ENCODE measurements around a stretch of chr2.

DNA sequence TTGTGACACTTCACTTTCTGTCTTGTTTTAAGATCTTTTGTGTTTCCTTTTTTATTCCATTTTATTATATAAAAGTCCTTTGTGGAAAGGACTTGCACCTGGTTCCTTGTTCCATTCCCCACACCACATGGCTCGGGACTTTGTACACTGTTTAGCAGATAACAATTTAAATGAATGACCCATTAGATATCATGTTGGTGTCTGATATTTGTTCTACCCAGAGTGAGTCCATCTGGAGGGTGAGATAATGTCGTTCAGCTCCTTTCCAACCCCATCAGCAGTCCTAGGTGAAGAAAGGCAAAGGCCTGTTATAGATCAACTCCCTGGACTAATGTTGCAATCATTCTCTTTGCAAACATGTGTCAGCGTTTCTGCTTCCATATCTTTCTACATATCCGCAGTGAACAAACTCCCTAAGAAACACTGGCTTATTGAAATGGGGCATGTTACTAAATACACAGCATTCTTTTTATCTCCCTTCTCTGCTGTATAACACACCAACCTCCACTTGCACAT is 20.7 kb upstream of the AGFG1 start:
- PRO-cap, result no peak
- RAMPAGE, long total RNA, 4 experiments, result no peak in any of the 4 experiments

- PRO-cap, result no peak
- RAMPAGE, long total RNA, 4 experiments, result no peak in any of the 4 experiments
Measured at GRCh38 chr2:227479702-227480676, 8.0 kb downstream of the AGFG1 start.

DNA sequence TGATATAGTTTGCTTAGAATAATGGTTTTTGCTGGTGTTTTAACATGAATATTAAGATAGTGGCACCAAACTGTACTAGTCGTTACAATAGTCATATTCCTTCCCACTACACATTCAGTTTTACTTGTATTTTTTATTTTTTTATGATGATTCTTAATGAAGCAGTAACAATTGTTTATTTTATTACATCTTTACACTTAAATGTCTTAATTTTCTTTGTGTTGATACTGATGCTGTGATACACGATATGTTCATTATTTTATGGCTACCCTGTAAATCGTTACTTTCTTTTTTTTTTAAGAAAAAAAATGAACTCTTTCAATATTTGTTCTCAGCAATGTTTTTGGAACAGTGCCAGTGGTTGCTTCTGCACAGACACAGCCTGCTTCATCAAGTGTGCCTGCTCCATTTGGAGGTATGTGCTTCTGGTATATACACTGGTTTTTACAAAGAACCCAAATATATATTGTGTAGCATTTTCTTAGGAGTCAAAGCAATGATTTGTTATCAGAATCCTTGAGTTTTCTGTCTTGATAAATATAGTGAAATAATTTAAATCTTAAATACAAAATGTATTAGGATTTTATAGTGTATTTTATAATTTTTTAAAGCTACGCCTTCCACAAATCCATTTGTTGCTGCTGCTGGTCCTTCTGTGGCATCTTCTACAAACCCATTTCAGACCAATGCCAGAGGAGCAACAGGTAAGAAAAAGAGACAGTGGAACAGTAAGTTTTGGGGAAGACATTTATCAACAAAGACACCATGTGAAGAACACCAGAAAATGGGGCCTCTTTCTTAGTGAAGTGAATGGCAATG is 62.2 kb upstream of the SCYGR2 start:
- PRO-cap, result no peak
- RAMPAGE, long total RNA, 4 experiments, result no peak in any of the 4 experiments

GRCh38 chr2:227703049-227704031 is 14.5 kb downstream of the SLC19A3 start:
- PRO-cap, result no peak
- RAMPAGE, long total RNA, 4 experiments, result no peak in any of the 4 experiments

DNA sequence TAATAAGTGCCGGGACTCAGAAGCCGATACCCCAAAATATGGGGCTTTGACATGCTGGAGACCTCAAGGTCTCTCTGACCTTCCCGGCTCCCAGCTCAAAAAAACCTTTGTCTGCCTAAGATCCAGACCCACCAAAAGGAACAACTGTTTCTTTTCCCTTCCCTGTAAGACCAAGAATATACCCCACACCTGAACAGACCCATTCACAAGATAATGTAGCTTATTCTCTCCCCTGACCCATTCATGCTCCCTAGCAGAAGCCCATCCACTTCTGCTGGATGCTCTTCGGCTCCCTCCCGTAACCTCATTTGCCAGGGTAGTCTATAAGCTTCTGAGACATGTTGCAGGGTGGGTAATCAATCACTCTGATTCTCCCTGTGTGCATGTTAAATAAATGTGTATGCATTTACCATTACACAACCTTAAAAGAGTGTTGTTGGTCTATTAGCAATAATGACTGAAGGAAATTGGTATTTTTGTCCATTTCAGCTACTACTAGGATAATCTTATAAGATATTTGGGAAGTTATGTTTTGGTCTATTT is 1.4 kb downstream of the SLC19A3 start:
- PRO-cap, result no peak
- RAMPAGE, long total RNA, 4 experiments, result no peak in any of the 4 experiments

- PRO-cap, result no peak
- RAMPAGE, long total RNA, 4 experiments, result start-site peak on the plus strand in 2 of 4 experiments, at chr2:227888489-227888552 at its widest, 5 to 11 reads per replicate
Measured at GRCh38 chr2:227888351-227888779, 16.9 kb downstream of the DAW1 start.

DNA sequence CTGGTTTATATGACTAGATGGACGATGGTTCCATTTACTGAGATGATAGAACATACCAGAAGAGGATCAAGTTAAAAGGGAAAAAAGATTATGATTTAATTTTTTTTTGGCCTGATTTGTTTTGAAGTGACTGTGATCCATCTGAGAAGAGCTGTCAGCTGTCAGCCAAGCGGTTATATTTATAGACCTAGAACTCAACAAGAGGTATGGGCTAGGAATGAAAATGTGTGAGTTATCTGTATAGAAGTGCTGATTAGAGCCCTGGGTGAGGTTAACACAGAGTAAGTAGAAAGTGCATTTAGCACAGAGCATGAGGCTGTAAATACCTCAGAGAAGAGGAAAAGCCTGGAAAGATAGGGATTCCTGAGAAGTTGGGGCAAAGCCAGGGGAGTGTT is 197.2 kb upstream of the SPHKAP start:
- PRO-cap, result no peak
- RAMPAGE, long total RNA, 4 experiments, result no peak in any of the 4 experiments

DNA sequence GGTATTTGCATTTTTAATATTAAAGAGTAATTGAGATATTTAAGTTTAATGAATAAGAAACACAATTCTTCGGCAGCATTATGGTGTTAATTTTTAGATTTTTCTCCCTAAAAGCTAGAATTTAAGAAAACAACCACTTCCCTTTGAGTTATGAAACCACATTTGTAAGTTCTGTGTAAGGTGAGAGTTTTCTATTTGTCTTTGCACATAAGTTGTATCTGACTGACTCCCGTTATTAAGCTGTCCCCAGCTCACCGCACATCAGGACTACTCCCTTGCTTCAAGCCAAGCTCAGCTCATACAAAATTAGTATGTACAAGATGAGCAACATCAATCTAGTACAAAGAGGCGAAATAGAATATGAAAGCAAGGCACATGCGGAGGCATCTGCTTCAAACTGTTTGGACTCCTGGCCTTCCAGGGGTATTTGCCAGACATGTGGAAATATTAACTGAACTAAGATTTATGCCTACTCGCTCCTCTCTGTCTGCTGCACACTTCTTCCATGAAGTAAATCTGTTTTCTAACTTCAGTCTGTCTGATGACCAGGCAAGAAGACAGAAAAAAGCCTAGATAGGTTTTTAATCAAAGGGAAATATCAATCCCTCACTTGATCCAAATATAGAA is 499.9 kb downstream of the PID1 start:
- PRO-cap, result unidirectional peak, minus-strand start at position 399 of the sequence
- RAMPAGE, long total RNA, 4 experiments, result no peak in any of the 4 experiments

DNA sequence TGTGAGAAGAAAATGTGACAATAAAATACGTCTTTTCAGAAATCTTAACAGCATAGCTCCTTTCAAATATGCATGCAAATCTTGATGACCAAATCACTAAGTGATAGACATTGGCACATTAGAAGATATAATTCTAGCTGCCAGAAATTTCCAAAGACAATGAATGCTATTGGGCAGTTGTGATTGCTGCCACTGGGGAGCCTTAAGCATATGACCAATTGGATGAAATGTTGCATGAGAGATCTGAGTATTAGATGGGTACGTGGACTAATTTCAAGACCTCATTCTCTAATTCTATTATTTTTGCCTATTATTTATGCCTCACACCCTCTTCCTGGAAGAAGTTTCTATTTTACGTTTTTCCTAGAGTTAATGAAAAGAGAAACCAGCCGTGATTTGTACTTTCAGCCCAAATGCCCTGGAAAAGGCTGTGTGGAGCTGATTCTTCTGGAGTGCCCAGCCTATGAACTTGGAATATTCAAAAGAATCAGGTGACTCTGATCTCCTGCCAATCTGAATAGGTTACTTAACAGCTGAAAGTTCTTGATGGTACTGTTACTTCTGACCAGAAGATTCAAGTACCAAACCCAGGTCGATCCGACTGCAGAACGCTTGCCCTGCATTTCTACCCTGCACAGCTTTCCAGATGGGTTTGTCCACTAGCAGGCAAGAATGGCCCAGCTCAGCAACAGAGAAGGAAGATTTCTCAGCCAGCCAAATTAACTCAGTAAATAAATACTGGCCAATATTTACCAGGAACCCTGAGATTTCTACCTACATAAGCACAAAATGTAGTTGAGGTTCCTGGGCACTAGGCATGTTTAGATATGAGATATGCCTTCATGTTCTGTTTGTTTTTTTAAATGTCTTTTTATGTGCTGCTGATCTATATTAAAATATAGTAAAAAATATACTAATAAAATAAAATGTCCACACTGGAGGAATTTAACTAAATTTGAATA is 430.4 kb downstream of the PID1 start:
- PRO-cap, result no peak
- RAMPAGE, long total RNA, 4 experiments, result no peak in any of the 4 experiments

GRCh38 chr2:229057919-229058450 is 213.1 kb downstream of the PID1 start:
- PRO-cap, result no peak
- RAMPAGE, long total RNA, 4 experiments, result no peak in any of the 4 experiments

- PRO-cap, result no peak
- RAMPAGE, long total RNA, 4 experiments, result no peak in any of the 4 experiments
Measured at GRCh38 chr2:229060306-229060787, 210.7 kb downstream of the PID1 start.

GRCh38 chr2:229256817-229257896 is 13.9 kb downstream of the PID1 start:
- PRO-cap, result no peak
- RAMPAGE, long total RNA, 4 experiments, result start-site peak on the minus strand in 1 of 4 experiments, at chr2:229257440-229257695 at its widest, 8 reads per replicate

DNA sequence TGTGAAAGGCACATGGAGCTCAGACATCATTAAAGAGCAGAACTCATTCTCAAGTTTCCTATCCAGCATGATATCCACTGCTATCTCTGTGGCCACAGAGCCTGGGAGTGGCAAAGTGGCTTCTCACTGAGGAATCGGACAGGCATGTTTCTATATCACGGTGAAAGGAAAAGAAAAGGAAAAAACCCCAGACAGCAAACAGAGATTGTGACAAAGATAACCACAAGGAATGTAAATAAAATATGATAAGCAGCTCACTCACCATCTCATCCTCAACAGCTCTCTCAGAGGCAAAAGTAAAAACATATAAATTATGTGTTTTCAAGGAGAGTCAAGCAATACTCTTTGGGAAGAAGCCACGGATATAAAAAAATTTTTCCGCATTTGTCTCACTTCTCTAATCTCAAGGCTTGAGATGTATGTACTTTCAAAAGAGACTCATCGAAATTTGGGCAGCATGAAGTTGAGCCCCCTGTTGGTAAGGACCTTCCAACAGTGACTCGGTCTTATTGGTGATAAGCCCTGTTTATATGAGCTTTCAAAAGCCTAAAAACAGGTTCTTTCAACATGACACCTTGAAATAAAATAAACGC is 2.3 kb downstream of the PID1 start:
- PRO-cap, result unidirectional peak, minus-strand start at position 502 of the sequence
- RAMPAGE, long total RNA, 4 experiments, result no peak in any of the 4 experiments

DNA sequence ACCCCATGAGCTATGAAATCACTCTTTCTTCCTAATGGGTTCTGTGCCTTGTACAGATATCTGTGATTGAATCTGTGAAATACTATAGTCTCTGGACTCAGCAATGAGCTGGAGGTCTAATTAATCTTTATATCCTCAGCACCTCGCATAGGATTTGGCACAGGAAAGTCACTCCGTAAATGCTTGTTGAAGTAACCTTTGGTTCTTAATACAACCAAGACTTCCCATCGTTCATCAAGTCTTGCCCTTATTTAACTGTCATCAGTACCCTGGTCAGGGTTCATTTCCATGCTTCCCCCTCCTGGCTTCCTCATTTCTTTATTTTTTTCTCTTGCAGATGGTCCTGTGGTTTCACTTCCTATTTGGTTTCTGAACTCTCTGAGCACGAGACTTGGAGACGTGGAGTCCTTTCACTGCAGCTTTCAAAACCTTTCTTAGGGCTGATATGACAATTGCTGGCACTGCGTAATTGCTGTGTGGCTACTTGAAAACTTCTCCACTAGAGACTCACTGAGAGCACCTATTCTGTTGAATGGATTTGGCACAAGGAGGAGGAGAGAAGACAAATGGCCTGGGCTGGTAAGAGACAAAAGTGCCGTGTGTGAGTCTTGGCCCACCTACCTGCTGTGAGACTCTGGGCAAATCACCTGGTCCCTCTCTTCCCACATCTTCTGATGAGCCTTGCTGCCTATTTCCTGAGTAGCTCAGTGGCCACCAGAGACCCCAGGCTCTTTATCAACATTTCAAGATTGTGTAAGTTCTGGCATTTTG is 59.9 kb upstream of the PID1 start:
- PRO-cap, result no peak
- RAMPAGE, long total RNA, 4 experiments, result no peak in any of the 4 experiments

DNA sequence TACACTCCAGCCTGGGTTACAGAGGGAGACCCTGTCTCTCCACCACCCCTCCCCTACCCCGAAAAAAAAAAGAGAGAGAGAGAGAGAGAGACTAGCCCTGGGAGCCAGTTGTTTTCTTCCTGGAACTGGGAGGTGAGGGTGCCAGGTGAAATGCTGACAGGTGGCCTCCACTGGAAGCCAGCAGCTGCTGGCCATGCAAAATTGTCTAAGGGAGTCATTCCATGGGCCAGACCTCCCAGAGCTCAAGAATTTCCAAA is 68.4 kb upstream of the PID1 start:
- PRO-cap, result no peak
- RAMPAGE, long total RNA, 4 experiments, result no peak in any of the 4 experiments

GRCh38 chr2:229407762-229408162 is 136.7 kb upstream of the PID1 start:
- PRO-cap, result no peak
- RAMPAGE, long total RNA, 4 experiments, result no peak in any of the 4 experiments

DNA sequence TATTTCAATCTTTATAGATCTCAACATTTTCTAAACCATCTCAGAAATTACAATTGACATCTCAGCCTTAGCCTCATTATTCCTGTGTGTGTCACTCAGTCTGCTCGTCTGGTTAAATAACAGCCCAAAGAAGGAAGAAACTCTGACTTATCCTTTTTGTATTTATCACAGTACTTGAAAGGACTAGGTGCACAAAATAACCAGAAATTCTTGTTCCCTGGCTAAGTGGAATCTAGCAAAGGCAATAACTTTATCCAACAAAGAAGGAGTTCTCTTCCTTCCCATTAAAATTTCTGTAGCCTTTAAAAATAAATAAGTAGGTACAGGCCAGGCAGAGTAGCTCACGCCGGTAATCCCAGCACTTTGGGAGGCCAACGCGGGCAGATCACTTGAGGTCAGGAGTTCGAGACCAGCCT is 139.9 kb upstream of the PID1 start:
- PRO-cap, result no peak
- RAMPAGE, long total RNA, 4 experiments, result no peak in any of the 4 experiments

GRCh38 chr2:229444755-229445963 is 174.1 kb upstream of the PID1 start:
- PRO-cap, result unidirectional peak, plus-strand start at chr2:229445275
- RAMPAGE, long total RNA, 4 experiments, result no peak in any of the 4 experiments

DNA sequence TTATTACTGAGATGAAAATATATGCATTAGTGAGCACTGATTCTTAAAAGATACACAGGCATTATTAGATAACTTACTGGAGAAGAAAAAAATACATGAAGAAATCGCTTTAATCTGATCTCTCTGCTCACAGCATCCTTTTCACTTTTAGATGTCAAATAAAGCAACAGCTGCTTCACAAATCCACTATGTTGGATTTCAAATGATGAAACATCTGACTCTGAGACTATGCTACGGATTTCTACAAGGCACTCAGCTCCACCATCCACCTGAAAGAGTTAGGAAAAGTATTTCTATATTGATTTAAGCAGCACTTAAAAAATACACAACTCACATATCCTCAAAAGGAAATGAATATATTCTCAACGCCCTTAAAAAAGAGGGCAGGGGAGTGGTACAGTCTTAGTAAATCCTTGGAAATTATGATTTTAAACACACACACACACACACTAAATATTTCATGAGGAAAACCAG is 82.2 kb upstream of the DNER start:
- PRO-cap, result no peak
- RAMPAGE, long total RNA, 4 experiments, result no peak in any of the 4 experiments

GRCh38 chr2:229912479-229913032 is 9.3 kb downstream of the TRIP12 start:
- PRO-cap, result no peak
- RAMPAGE, long total RNA, 4 experiments, result no peak in any of the 4 experiments

All from suprapubic skin (tissue), 4 donors.